Duodenum (tissue), 1 donor: ENCODE measurements around the gene HNRNPA2B1.

GRCh38 chr7:25495259-25495678 is 267.0 kb upstream of the NPVF start:
- PRO-cap: no peak

DNA sequence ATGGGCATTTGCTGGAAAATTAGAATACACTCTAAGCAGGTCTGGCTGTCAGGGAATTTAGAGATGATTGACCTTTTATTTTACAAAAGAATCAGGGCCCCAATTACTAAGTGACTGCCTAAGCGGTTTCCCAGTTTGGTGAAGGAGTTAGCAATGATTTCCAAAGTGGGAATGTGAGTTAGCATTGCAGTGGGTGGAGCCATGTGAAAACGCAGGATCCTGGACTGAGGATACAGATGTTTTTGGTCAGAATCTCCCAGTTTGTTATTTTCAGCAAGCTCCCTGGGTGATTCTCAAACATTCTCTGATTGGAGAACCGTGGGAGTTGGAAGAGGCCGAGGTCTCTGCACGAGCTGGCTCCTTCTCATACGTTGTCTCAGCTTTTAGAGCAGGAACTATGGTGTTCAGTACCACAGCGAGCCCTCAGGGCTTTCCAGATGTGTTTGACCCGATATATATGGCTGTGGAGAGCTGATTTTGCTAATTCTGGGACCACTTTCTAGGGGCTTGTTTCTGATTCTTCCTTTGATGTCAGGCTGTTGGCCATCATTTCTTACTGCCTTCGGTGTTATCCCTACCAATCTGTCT is 396.5 kb upstream of the NPVF start:
- PRO-cap: no peak

DNA sequence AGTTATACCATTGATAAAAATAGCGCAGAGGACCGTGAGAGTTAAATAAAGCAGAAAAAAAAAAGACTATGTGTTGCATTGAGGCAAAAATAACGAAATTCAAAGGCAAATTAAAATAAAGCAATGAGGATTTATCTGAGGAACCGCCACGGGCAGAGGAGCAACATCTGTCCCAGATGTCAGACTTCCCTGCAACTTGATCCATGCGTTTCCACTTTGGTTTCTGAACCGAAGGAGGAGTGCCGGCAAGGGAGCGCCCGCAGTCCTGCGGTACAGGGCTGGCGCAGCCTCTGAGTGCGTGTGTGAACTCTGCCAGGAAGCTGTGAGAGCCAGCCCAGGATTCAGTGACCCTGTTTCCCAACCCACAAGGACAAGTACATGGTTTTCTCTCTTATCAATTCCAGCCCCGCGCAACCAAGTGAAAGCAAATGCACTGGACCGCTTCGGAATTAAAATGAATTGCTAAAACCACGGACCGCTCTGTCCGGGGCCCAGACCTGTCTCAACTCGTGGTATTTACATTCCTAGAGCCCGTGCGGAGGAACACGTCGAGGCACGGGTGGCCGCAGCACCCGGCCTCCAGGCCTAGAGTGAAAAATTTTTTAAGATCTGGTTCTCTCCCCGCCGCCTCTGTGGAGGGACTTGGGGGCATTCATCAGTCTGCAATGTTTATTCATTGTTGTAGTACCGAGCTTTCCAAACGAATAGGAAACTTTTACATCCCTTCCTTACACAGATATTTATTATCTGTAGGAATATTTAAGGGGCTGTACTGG is 291.6 kb upstream of the NFE2L3 start:
- PRO-cap: no peak

- PRO-cap: no peak
Observed at GRCh38 chr7:25889653-25890135, 262.3 kb upstream of the NFE2L3 start.

DNA sequence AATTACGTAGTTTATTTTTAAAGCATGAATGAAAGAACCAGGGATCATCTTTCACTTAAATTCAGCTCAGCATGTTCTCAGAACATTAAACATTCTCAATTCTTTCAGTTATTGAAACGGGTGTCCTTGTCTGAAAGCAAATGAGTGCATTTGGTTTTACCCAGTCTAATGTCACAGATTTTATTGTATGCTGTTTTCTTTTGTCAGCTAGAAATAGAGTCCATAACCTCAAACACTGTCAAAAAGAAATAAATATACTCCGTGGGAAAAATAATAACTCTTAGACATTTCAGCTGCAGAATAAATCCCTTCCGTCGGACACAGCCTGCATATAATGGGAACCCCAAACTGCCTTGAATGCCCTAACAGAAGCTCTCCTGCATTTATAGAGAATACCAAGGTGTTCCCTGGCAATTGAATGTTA is 237.9 kb upstream of the NFE2L3 start:
- PRO-cap: no peak

- PRO-cap: no peak
Observed at GRCh38 chr7:26101302-26102266, 50.4 kb upstream of the NFE2L3 start.

GRCh38 chr7:26193706-26194161 is 6.8 kb downstream of the HNRNPA2B1 start:
- PRO-cap: no peak

DNA sequence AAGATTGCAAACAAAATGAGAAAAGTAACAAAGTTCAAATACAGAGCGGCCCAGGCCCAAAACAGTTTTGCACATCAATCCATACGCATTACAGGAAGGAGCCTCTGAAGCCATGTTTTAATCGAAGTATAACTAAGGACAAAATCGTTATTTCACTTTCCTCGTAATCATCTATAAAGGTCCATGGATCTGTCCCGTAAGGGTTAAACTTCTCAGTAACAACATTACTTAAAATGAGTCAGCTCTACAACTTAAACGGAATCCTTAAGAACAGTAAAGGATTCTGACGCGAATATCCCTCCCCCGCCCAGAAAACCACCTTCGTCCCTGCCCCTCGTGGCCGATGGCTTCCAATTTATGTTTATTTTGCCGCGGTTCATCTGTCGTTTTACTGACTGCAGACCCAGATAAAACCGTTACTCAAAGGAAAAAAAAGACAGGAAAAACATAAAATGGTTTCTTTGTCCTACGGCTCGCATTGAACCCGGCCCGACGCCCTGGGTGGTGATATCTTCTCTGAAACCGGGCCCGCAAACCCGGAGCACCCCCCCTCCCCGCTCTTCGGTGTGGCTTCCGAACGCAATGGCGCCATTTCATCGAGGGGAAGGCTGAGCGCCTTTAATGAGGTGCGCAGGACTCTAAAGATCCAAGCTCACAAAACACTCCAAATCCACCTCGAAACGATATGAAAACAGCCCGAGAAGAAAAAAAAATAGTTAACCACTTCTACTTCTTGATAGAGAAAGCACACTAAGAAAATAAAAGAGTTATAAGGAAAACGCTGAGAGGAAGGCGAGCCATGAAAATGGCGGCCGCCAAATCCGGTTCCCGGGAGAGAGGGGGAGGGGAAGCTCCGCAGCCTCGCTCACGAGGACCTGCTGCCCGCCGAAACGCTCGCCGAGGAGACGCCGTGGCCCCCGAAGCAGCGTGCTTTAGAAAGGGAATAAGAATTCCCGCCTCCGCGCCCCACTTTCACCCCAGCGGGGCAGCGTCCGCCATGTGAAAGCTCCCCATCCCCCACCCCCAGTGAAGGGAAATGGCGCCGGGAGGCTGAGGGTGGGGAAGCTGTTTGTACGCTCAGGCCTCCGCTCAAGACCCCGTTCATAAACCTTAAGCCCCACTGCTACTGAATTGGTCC is 847 bp downstream of the HNRNPA2B1 start:
- PRO-cap: bidirectional peak, plus-strand start at position 596 of the sequence, minus-strand start at position 584 of the sequence; bidirectional peak, plus-strand start at position 1,029 of the sequence, minus-strand start at position 1,028 of the sequence

- PRO-cap: bidirectional peak, plus-strand start at chr7:26200945, minus-strand start at chr7:26200731
Observed at GRCh38 chr7:26200468-26200856, at the start of gene HNRNPA2B1. Gene HNRNPA2B1, minus strand, starts transcription at chr7:26200746.

DNA sequence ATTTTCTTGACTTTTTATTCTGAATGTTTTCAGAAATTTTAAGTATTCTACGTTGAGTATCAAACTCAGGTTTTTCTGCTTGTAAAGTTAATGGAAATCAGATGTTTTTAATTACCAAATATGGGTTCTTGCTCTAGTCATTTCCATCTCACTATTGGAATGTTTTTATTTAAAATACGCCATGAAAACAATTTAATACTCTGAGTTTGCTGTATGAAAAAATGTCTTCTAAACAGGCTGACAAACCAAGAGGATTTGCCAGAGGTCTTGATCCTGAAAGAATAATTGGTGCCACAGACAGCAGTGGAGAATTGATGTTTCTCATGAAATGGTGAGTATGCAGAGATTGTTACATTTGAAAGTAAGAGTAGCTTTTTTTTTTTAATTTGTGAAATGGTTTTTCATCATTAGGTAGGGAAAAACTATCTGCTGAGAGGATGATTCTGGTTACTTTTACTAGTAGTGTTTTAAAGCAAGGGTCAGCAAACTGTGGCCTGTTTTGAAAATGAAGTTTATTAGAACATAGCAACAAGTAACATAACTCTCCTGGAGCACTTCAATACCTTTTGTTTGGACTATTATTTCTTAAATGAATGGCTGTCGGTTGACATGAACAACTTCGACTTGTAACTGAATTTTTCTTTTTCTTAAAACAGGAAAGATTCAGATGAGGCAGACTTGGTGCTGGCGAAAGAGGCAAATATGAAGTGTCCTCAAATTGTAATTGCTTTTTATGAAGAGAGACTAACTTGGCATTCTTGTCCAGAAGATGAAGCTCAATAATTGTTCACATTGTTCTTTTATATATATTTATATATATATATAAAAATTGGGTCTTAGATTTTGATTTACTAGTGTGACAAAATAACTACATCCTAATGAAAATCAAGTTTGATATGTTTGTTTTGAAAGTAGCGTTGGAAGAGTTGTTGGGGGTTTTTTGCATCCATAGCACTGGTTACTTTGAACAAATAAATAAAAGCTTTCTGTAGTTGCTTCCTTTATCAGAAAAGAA is 10.2 kb downstream of the CBX3 start:
- PRO-cap: no peak

DNA sequence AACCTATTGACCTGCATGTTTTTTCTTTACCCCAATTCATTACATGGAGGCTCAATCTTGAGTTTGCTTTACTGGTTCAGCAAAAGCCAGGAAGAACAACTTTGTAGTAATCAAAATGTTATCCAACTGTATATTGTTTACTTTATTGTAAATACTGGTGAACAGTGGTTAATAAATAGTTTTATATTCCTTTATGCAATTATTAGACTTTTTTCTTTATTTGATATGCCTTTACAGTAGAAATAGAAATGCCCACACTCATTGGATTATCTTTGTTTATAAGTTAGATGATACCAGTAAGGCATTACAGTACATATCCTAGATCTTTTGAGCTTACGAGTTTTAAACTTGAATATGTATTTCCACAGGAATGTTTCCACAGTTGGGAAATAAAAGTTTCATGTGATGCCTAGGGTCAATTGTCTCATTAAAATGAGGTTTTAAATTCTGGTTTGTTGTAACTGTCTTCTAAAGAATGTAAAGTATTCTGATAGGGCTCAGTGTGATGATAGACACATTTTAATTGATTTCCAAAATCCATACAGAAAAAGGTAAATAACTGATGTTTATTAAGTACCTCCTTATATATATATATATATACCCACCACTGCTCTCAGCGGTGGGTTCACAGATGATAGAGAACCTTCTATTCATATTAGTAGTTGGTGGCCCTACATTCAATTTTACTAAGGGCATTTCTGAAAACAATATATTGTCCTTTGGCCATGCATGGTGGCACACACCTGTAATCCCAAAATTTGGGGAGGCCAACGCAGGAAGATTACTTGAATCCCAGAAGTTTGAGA is 11.8 kb downstream of the CBX3 start:
- PRO-cap: no peak

- PRO-cap: no peak
Observed at GRCh38 chr7:26440733-26441794, 149.4 kb downstream of the SNX10 start.

- PRO-cap: no peak
Observed at GRCh38 chr7:27105228-27105844, 2.9 kb upstream of the HOXA2 start.

DNA sequence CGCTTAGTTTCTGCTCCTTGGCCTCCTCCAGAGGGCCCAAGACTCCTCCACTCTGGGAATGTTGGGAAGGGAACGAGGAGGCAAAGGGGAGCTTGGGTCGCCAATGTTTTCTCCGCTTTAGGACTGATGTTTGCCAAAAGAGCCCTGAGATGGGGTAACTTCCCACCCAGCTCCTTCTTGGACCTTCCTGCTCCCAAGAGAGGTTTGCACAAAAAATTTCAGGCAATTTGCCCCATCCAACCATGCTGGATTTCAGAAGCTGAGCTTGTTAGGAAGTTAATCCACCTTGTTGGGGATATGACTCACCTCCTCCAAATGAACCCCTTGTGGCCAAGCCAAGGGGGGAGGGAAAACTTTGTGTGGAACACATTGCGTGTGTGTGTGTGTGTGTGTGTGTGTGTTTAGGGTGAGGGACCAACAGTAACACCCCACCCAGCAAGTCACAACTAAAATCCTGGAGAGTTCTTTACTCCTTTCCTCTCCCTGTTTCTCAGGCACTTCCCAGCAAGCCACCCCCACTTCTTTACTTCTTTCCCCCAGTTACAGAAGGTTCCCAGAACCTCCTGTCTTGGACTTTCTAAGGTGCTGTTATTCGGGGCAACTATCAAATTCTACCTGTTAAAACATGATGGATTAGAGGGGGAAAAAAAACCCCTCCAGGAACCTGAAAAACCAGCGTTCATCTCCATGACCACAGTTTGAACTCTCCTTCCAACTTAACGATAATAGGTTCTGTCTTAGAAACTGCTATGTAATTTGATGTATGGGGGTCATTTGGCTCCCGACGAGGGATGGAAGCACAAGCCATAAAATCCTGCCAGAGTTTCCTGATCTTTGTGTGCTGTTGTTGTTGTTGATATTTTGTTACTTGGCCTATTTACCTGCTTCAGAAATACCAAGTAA is 8.9 kb upstream of the HOXA2 start:
- PRO-cap: no peak

- PRO-cap: no peak
Observed at GRCh38 chr7:27112016-27112715, 9.7 kb upstream of the HOXA2 start.

- PRO-cap: unidirectional peak, plus-strand start at chr7:27129940
Observed at GRCh38 chr7:27129833-27130544, 568 bp downstream of the HOXA4 start.

DNA sequence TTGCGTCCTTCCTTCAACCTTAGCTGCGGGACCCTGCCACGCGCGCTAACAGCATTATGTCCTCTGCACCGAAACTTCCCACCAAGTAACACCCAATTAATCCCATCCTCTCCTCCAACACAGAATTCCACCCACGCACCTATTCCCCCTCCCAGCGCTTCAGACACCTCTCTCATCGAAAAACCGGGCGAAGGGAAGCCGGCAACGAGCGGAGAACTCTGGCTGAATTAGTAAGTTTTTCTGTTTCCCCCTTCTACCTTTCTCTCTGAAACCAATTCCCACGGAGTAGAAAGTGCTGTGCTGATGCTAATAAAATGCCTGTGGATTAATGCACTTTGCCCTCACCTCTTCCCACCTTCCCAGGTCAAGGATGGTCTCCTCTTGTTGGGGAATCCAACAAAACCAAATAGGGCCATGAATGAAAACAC is 917 bp downstream of the HOXA3 start:
- PRO-cap: no peak

DNA sequence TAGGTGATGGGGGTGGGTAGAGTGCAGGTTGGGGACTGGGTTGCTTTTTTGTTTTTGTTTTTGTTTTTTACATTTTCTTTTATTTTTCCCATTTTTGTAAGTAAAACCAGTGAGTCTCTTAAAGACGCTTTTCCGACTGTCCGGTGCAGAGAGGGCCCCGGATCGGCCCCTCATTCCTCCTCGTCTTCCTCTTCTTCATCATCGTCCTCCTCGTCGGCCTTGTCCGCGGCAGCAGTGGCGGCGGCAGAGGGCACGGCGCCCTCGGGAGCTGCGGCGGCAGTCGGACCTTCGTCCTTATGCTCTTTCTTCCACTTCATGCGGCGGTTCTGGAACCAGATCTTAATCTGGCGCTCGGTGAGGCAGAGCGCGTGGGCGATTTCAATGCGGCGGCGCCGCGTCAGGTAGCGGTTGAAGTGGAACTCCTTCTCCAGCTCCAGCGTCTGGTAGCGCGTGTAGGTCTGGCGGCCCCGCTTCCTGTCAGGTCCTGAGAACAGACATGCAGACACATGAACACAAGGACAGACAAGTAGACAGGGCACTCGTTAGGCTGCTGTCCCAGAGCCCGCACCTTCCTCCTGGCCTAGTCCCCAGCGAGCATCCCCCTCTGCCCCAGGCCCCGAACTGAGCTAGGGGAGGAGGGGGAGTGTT is 1.6 kb downstream of the HOXA7 start:
- PRO-cap: no peak

DNA sequence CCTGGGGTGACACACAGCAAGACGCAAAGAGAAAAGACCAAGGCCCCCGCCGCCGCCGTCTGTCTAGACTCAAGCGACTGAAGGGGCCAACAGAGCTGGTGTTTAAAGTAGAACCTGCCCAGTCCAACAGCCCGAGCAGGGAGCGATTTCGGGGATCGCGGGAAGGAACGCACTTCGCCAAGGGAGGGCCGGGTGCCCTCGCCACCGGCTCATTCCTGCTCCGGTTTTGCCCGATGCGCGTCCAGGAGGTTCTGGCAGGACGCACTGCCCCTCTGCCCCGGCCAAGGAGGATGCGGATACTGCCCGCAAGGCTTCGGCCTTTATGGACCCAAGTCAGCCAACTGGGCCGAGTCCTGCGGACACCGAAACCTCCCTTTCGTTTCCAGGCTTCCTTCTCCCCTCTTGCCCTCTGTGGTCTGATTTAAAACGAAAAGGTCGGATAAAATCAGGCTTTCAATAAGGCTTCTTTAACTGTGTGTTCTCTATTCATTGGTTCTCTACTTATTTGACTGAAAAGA is 2.1 kb upstream of the HOXA7 start:
- PRO-cap: no peak

- PRO-cap: no peak
Observed at GRCh38 chr7:27160665-27161778, 4.3 kb downstream of the HOXA9 start.